ENCODE measurements around a stretch of chr2.

DNA sequence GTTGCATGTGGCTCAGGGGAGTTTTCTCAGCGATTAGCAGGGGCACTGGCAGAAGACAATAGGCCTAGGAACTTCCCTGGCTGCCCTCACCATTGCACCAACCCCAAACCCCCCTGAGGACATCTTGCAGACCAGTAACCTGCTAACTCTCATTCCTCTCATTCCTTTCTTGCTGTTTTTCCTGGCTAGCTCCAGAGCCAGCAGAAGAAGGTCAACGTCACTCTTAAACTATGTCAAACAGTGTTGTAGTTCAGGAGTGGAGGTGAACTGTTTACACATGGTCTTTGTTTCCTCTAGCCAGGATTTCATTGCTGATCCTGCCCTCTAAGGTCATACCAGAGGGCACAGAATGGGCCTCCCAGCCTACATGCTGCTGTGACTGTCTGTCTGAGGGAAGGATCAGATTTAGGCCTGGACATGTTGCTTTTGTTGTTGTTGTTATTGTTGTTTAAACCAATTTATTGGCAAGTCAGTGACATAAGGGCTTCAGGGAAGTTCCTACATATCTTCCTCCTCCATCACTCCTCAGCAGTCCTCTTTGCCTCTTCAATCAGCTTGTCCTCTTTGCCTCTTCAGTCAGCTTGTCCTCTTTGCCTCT lies 471.8 kb upstream of the TNP1 start:
- RRBS, result no CpG with 5 or more reads among the region's 2 CpGs

DNA sequence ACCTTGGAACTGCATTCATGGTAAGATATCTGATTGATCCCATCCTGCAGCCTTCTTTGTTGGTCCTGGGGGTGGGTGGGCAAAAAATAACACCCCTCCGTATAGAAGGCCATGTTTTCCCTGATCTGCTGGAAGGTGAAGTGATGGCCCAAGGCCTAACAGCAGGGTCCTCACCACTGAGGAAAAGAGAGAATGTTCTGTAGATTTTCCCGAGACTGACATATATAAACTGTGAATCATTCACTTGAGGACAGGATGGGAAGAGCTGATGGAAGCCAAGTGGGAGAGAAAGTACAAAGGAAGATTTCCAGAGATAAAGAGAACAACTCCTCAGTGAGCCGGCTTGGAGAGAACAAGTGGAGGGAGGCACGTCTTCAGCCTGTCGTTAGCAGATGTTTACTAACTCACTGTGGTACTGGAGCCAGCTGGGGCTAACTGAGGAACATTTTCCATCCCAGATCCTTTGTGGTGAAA lies 552.8 kb upstream of the TNP1 start:
- RRBS, result no CpG with 5 or more reads among the region's 5 CpGs

DNA sequence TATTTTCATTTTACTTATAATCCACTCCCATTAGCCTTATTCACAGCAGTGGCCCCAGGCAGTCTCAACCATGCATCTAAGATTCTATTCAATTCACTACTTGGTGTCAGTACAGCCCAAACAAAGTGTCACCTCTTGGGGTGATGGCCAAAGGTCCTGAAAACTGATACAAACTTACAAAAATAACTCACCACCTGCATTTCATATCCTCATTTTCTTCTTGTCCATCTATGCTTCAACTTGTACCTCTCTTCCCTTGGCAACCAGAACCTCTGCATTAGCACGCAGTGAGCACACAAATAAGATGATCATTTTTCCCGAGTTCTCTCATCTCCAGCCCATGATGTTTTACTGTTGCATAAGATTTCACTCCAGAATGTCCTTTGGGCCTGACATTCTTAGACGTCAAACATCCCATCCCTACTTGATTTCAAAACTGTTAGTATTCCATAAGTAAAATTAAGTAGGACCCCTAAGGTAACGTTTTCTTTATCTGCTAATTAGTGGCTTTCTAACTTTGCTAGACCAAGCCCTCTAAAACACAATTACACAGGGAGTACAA lies 559.3 kb upstream of the TNP1 start:
- RRBS, result no CpG with 5 or more reads among the region's 4 CpGs

DNA sequence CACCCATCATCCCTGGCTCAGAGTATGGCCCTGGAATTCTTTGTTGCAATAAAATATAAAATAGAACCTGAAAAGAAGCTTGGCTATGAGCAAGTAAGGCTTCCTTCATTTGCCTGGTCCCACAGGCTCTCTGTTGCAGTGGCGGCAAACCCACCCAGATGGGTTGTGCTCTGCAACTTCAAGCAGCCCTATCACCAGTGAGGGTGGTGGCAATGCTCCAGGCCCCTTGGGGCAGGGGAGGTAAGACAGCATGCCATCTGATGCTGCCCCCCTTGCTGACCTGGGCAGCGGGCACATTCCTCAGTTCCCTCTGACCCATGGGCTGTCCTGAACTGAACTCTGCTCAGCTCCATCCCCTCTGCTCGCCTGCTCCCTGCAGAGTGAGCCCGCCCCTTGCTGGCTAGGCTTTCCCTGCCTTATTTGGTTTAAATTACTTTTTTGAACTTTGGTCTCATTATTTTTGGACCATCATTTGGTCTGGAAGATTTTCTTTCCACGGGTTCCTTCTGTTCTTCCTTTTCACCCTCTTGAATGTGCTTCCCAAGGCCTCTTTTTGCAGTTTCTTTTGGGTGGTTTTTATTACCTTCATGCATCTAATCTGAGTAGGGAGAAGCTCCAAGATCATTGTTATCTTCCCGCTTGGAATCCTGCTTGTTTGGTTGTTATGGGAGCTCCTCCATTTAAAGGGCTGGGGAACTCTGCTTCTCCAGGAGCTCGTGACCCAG lies 565.5 kb downstream of the TNS1 start:
- RRBS, result no CpG with 5 or more reads among the region's 7 CpGs

DNA sequence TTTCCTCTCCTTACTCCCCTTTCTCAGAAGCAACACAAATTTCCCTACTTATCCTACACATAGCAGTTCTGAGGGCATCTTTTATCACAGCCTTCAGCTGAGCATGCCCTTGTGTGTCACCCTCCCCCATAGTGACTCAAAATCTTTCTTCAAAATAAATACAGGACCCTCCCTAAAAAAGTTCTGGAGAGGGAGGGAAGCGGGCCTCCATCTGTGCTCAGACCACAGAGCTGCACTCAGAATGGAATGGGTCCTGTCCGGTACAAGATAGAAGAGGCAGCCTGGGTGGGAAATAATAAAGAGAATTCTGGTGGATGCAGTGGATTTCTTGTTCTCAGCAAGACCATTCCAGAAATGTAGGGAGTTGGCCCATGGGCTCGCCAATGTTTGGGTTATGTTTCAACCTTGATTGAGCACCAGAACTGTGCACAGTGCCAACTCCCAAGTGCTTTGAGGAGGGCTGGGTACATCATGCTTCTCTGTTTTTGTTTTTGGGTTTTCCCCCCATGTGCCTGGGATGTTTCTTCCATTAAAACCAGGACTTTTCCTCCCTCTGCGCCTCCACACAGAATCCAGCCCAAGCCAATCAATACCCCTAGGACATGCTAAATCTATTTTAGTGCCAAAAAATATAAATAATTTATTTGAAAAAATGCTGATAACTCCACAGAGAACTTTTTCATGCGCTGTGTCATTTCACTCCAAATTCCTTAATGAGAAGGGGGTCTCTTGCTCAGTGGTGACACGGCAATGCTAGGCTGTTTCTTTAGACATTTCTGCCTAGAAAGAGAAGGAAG lies 304.1 kb downstream of the TNS1 start:
- RRBS, result no CpG with 5 or more reads among the region's 6 CpGs

- RRBS, result no CpG with 5 or more reads among the region's 31 CpGs
These were observed 154.8 kb downstream of the TNS1 start for GRCh38 chr2:217847754-217848733.

DNA sequence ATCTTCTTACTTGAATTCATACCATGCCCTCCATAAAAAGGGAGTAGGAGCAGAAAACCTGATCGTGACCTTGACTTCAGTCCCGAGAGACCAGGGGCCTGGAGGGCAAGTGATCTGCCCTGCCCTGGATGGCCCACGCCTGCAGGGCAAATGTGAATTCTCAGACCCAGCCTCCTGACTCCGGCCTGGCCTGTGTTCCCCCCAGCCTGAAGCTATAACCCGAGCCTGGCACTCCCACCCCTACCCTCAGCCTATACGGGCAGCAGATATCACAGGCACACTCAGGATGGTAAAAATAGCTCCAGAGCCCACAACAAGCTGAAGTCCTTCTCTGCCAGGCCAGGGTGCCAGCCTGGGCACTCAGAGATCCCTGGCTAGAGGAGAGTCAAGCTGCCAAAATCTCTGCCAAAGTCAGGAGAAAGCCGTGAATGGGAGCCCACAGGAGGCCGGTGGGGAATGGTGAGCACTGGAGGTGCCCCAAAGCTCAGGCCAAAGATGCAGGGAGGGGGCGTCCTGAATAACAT lies 145.2 kb downstream of the TNS1 start:
- RRBS, result no CpG with 5 or more reads among the region's 9 CpGs

- RRBS, result no CpG with 5 or more reads among the region's 7 CpGs
These were observed 115.2 kb downstream of the TNS1 start for GRCh38 chr2:217887575-217888095.

- RRBS, result 33% methylated on average over 3 of the region's 9 CpGs
These were observed 74.3 kb downstream of the TNS1 start for GRCh38 chr2:217928112-217929290.

DNA sequence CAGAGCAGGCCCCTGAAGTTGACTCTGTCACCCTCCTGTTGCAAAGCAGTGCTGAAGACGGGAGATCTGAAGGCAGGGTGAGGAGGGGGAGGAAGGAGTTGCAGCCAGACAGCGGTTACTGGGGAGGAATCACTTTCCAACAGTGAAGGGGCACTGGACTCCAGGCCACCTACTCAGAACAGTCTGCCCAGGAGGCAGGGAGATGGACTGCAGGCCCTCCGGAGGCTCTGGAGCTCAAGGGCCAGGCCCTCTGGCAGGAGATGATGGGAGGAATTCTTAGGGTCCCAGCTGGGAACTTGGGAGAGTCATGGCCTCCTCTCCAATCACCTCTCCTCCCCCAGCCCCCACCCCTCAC lies 67.7 kb downstream of the TNS1 start:
- RRBS, result no CpG with 5 or more reads among the region's 3 CpGs

- RRBS, result no CpG with 5 or more reads among the region's 16 CpGs
These were observed 61.6 kb downstream of the TNS1 start for GRCh38 chr2:217940778-217941979.

- RRBS, result no CpG with 5 or more reads among the region's 1 CpG
These were observed 58.3 kb downstream of the TNS1 start for GRCh38 chr2:217944450-217944908.

- RRBS, result no CpG with 5 or more reads among the region's 8 CpGs
These were observed 49.9 kb downstream of the TNS1 start for GRCh38 chr2:217952769-217953347.

GRCh38 chr2:217975120-217975546 lies 27.7 kb downstream of the TNS1 start:
- RRBS, result no CpG with 5 or more reads among the region's 4 CpGs

GRCh38 chr2:217993834-217994219 lies 9.0 kb downstream of the TNS1 start:
- RRBS, result no CpG with 5 or more reads among the region's 3 CpGs

DNA sequence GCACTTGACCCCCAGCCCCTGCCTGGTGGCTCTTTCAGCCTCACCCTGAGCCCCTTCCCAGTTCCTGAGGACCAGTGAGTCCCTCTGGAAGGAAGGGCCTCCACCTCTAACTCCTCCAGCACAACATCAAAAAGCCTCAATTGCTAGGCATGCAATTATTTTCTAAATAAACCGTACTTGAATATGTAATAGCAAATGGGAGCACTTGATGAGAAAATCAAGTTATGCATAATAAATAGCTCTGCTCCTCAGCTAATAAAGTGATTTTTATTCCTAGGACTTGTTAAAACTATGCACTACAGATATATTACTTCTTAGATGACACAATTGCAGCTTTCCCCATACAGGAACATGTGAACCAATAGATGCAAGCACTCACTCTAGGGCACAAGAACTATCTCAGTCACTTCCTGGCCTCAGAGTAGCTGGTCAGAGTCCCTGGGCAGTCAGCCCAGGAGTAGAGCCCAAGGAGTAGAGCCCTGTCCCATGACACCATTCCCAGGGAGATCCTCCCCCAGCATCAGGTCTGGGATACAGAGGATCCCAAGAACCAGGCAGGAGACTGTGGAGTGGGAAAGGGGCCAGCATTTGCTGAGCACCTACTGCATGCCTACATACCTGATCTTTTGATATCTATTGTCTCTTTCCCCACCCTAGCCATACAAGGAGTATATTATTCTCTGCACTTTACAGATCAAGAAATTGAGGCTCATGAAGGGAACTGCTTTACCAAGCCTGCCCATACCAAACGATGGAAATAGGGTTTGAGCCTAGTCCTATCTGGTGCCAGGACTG lies 2.7 kb downstream of the TNS1 start:
- RRBS, result no CpG with 5 or more reads among the region's 2 CpGs

- RRBS, result no CpG with 5 or more reads among the region's 1 CpG
These were observed 3.3 kb downstream of the ARPC2 start for GRCh38 chr2:218220334-218220632.

DNA sequence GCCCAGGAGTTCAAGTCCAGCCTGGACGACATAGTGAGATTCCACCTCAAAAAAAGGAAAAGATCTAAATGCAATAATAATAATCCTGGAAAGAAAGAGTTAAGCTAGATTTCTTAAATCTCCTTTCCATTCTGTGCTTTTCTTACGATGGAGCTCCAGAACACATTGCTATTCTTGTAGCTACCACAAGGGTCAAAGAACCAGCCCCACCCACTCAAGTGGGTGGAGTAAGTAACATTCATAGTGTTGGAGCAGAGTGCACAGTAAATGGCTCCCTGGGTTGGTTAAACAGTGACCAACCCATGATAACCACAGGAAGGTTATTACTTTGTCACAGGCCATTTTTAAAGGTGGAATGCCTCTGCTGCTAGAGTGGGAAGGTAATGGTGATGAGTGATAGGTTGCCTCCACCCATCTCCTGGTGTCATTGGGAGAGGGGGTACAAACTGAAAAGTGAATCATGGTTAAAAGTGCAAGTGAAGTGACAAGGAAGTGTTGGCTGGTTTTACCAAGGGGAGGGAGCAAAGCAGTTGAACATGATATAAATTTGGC lies 13.9 kb downstream of the ARPC2 start:
- RRBS, result no CpG with 5 or more reads among the region's 2 CpGs

GRCh38 chr2:218261521-218262186 lies 839 bp downstream of the GPBAR1 start:
- RRBS, result no CpG with 5 or more reads among the region's 5 CpGs

Data from renal cortical epithelial cell (primary cell).